Sciatic nerve (tissue), 1 donor: ENCODE results near the genes KIF22, PAGR1, MVP, MYL11 and ZNF768.

DNA sequence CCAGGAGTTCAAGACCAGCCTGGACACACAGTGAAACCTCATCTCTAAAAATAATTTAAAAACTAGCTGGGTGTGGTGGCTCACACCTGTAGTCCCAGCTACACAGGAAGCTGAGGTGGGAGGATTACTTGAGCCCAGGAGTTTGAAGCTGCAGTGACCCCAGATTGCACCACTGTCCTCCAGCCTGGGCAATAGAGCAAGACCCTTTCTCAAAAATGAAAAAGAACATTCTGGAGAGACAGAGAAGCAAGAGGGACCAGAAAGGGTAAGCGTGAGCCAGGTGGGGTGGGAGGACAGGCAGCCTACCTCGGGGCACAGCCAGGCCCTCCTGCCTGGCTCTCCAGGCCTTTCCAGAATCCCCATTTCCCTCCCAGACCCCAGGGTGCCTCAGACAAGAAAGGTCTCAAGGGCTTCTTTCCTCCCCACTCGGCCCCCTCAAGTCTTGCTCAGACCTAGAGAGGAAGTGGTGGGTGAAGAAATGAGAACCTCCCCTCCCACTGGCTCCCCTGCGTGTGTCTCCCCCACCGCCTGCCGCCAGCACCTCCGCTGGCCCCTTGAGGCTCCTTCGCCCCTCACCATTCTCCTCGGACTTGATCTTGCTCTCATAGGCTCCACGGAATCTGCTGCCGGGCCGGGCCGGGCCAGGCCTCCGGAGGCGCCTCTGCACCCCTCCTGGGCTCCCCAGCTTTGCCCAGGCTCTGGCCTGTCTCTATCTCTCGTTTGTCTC, 506 bp downstream of the C16orf54 start:
- PRO-cap, result no peak

DNA sequence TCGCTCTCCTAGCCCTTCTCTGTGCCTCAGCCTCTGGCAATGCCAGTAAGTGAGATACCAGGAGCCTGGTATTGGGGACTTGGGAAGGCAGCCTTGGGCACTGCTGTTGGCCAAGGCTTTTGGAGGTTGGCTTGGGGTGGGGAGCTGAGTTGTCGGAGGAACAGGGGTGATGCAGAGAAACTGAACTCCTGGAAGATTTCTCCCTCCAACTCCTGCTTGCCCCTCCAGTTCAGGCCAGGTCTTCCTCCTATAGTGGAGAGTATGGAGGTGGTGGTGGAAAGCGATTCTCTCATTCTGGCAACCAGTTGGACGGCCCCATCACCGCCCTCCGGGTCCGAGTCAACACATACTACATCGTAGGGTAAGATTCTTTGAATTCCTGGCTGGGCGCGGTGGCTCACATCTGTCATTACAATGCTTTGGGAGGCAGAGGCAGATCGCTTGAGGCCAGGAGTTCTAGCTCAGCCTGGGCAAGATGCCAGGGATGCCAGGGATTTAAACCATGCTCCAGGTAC, 1.3 kb downstream of the ZG16 start:
- PRO-cap, result no peak

- PRO-cap, result unidirectional peak, plus-strand start at chr16:29790071; bidirectional peak, plus-strand start at chr16:29790757, minus-strand start at chr16:29790580
Measured at GRCh38 chr16:29789855-29790878, at the start of gene KIF22. KIF22 (plus strand) TSS chr16:29790751.

GRCh38 chr16:29809960-29810366, 2.0 kb upstream of the PRRT2 start:
- PRO-cap, result no peak

DNA sequence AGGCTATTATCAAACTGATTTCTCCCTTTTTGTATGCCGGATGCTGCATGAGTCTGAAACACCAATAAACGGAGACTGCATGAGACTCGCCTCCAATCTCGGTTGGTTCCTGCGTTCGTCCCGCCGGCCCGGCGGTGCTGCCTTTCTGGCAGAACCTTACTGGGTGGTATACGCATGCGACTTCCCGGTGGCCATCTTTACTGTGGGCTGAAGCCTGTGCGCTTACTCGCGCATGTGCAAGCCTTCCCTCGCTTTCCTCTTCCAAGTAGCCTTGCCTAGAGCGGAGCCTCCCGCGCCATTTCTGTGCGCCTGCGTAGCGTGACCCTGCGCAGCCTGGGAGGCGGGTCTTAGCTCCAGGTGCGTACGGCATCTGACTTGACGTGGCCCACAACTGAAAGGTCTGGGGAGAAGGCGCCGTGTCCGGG, at the start of gene PAGR1:
PAGR1 (plus strand) TSS at position 356 of the 425 bp plus-strand sequence.
- PRO-cap, result bidirectional peak, plus-strand start at position 390 of the sequence, minus-strand start at position 136 of the sequence

- PRO-cap, result bidirectional peak, plus-strand start at chr16:29820473, minus-strand start at chr16:29820367
Measured at GRCh38 chr16:29820098-29820633, at the start of gene MVP. MVP (plus strand) TSS chr16:29820462.

DNA sequence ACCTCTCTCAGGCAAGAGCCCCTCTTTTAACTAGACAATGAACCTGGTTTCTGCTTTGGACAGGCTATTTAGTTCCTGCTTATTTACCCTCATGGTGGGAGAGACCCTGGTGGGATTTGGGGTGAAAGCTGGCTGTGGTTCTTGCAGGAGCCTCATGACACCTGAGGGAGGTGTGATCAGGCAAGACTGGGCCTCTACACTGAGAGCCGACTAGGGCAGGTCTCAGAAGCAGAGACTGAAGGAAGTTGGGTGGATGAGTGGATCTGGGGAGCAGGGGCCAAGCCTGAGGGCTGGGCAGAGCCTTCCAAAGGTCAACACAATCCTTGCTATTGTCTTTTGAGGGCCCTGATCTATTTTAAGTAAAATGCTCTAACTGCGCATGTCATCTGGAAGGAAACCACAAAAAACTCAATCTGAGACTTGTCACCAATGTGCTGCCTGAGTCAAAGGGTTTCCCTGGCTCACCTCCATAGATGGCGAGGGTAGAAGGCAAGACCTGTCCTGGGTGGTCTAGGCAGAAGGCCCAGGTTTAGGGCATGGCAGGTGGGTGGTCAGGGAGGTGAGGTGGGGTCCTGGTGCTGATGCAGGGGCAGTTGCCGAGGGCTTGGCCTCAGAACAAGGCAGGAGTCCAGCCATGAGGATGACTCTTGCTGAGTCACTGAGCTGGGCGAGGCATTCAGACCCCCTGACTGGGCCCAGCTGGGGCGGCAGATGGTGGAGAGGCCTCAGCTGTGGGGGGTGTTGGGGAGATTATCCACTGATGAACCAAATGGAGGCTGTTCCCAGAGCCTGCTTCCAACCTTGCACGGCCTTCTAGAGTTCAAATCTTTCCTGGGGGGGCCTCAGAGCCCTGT, 5.0 kb downstream of the MVP start:
- PRO-cap, result no peak

GRCh38 chr16:29826935-29827661, 6.8 kb downstream of the MVP start:
- PRO-cap, result unidirectional peak, plus-strand start at chr16:29827417

DNA sequence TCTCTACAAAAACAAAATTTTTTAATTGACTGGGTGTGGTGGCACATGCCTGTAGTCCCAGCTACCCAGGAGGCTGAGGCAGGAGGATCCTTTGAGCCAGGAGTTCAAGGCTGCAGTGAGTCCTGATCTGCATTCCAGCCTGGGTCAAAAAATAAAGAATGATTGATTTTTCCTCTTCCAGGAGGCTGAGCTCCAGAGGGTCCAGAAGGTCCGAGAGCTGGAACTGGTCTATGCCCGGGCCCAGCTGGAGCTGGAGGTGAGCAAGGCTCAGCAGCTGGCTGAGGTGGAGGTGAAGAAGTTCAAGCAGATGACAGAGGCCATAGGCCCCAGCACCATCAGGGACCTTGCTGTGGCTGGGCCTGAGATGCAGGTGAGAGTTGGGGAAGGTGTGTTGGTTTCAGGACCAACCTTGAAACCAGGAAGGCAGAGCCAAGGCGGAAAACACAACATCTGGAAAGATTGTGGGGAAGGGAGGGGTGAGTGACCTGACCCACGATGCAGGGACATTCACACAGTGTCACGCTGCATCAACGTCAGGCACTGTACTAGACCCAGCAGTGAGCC, 15.9 kb downstream of the CDIPT start:
- PRO-cap, result no peak

GRCh38 chr16:29858157-29859358, 4.5 kb downstream of the CDIPT start:
- PRO-cap, result no peak

DNA sequence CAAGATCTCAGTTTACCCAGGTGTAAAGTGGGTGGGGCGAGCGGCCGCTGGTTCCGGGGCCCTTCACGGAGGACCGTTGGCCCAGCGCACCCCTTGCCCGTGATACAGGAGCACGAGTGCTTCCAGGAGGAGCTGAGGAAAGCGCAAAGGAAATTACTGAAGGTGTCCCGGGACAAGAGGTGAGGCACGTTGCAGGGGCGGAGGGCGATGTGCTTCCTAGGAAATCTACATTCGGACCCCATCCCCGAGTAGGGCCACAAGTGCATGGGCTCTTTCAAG, 337 bp downstream of the INO80E start:
- PRO-cap, result no peak

DNA sequence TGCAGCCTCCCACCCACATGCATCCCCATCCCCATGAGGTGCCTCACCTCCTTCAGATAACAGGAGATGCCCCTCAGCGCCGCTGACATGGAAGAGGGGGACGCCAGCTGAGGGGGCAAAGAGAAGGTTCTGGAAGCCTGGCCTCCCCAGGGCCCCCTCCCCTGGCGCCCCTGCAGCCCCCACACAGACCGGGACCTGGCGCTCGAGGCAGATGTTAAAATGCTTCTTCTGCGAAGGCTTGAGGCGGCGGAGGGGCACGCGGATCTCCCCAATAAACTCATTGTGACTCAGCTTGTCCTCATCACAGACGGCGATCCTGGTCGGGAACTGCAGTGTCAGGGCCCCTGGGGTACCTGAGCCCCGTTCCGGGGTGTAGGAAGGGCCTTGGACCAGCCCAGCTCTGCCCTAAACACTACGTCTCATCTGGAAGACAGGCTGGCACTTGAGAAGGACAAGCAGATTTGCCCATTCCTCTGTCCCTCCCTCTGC, 3.8 kb downstream of the DOC2A start:
- PRO-cap, result no peak

DNA sequence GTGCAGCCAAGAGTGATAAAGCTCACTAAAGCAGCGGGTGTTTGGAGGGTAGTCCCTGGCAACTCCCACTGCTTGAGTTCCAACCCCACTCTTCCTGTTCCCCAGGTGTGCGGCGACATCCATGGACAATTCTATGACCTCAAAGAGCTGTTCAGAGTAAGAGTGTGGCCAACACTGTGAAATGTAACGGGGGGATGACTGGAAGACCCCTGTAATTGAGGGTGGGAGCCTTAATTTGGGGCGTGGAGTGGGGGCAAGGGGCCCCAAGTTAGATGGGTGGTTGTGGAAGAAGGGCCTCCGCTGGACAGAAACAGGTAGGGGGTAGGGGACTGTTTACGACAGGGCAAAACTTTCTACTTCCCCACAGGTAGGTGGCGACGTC, 6.6 kb downstream of the PPP4C start:
- PRO-cap, result no peak

DNA sequence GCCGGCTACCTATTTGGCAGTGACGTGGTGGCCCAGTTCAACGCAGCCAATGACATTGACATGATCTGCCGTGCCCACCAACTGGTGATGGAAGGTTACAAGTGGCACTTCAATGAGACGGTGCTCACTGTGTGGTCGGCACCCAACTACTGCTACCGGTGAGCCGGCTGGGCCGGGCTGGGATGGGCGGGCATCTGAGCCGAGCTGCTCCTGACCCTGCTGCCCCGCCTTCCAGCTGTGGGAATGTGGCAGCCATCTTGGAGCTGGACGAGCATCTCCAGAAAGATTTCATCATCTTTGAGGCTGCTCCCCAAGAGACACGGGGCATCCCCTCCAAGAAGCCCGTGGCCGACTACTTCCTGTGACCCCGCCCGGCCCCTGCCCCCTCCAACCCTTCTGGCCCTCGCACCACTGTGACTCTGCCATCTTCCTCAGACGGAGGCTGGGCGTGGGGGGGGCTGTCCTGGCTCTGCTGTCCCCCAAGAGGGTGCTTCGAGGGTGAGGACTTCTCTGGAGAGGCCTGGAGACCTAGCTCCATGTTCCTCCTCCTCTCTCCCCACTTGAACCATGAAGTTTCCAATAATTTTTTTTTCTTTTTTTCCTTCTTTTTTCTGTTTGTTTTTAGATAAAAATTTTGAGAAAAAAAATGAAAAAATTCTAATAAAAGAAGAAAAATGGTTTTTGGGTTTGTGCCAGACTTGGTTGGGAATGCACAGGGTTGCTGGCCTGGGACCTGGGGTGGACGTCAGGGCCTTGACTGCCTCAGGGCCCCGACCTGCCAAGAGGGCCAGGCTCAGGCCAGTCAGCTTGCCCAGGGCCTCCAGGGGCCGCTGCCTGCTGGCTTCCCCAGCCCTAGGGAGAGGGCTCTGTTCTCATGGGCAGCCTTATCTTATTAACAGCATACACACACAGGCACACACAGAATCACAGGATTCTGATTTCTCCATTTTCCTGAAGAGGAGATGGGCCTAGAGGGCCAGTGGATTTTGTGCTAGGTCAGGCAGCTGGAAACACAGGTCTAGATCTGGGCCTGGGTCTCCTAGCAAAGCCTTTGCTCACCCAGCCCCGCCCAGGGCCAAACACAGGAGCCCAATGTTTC, 6.7 kb downstream of the TBX6 start:
- PRO-cap, result no peak

DNA sequence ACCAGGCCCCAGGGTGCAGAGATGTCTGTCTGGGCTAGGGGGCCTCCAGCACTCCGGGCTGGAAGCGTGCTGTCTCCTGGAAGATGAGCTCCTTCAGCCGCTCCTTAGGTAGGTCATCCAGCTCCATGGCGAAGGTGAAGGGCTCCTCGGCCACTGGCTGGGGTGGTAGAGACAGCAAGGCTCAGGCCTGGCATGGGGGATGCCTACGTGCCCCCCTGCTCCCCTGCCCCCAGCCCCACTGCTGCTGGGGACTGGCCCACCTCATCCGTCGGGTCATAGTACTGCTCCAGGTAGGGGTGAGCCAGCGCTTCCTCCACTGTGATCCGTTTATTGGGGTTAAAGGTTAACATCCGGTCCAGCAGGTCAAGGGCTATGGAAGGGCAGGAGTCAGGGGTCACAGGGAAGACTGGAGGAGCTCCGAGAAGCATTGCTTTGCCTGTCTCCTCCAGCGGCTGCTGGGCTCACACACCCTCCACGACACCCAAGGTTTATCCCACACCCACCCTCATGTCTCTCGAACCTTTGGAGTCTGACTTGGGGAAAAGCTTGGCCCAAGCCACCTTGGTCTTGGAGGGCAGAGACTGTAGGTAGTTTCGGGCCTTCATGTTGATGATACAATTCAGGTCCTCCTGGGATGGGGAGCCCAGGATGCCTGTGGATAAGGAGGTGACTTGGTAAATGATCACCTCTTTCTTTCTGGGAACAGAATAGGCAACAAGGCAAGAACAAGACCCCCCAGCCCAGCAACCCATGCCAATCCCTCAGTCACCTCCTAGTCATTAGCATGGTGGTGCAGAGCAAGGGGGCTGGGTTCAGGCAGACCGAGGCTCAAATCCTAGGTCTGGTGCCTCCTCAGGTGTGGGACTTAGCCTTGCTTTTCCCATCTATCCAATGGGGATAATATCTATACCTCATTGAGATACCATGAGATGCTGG, 3.6 kb upstream of the GDPD3 start:
- PRO-cap, result no peak

- PRO-cap, result no peak
Measured at GRCh38 chr16:30356225-30357097, 1.4 kb upstream of the CD2BP2 start.

GRCh38 chr16:30374411-30374880, at the start of gene MYL11:
MYL11 (plus strand) TSS chr16:30374802.
- PRO-cap, result no peak

DNA sequence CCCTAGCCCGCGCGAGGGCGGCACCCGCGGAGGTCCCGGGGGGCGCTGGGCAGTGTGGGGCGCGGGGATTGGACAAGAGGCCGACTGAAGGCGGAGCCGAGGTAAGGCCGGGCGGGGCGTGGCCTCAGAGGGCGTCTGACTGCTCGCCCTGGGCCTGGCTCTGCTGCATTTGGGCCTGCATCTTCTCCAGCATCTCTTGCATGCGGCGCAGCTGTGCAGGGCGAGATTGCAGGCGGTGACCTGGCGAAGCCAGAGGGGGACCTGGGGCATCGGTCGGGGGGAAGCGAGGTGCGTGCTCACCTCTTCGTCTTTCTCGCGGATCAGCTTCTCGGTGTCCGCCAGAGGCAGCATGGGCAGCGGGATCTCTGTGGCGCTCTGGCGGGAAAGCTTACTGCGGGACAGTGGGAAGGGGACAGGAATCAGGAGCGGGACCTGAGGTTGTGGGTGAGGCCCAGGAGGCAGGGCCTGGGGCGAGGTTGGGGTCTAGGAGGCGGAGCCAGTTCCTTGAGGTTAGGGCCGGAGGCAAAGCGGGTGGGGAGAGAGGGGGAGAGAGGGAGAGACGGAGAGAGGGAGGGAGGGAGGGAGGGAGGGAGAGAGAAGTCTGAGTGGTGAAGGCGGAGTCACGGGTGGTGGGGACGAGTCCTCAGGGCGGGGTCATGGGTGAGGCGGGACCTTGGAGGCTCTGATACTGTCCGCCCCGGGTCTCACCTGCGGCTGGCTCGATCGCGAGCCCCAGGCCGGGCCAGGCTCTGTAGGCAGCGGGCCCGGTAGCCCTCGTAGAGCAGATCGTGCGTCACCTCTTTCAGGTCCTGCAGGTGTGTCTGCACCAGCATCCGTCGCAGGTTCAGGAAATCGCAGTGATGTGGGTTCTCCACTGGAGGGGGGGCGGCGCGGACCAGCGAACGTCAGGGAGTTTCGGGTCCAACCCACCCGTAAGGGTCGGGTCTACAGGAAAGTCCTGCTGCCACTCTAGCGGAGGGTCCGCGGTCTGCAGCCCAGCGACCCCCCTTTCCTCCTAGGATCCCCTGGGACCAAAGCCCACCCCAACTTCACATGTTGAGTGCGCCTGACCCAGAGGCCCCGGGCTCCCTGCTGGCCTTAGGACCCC, 3.7 kb downstream of the SEPTIN1 start:
- PRO-cap, result bidirectional peak, plus-strand start at position 127 of the sequence, minus-strand start outside the sequence; bidirectional peak, plus-strand start at position 685 of the sequence, minus-strand start at position 603 of the sequence

GRCh38 chr16:30524117-30524846, 2.1 kb downstream of the ZNF768 start:
- PRO-cap, result no peak

DNA sequence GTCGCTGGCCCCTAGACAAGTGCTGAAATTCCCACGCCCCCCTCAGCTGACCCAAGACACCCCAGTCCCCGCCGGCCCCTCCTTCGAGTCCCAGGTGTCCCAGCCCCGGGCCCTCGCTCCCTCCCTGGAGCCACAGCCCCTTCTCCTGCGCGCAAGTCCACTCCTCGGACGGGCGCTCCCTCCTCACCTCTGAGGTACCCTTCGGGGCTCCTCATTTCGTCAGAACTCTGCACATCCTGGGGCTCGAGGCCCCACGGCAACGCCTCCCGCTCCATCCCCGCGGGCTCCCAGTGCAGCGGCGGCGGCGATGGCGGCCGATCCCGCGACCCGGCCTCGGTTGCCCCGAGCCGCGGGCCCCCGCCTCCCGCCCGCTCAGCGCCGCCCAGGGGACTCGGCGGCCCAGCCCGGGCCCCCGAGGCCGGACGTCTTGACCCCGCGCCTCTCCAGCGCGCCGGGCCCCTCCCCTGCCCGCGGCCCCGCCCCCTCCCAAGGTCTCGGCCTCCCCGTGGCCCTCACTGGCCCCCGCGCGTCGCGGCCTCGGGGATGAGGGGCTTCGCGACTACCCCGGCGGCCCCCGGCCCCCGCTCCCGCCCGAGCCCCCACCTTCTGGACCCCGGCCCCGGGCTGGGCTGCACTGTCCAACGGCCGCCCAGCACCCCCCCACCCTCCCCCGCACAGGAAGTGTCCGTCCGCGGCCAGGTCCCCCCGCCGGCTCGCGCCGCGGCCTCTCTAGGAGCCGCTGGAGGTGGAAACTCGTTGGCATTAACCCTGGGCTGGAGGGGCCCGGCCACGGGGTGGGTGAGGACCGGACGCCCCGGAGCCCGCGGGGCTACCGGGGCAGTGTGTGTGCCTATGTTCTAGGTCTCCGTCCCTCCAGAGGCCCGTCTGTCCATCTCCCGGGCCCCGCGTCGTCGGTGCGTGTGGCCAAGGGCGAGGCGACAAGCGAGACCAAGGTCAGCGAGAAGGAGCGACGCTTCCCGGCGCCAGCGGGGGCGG, at the start of gene ZNF768:
ZNF768 (minus strand) TSS at position 428 of the 996 bp plus-strand sequence.
- PRO-cap, result bidirectional peak, plus-strand start at position 801 of the sequence, minus-strand start at position 626 of the sequence; bidirectional peak, plus-strand start outside the sequence, minus-strand start at position 922 of the sequence